GM23338 (cell line): ENCODE results near the gene NDUFAF8.

- PRO-cap, result no peak
- RAMPAGE, long total RNA, result no peak
These were observed 9.6 kb upstream of the BAIAP2 start for GRCh38 chr17:81025267-81025791.

- PRO-cap, result no peak
- RAMPAGE, long total RNA, result no peak
These were observed 864 bp downstream of the BAIAP2 start for GRCh38 chr17:81035773-81036257.

DNA sequence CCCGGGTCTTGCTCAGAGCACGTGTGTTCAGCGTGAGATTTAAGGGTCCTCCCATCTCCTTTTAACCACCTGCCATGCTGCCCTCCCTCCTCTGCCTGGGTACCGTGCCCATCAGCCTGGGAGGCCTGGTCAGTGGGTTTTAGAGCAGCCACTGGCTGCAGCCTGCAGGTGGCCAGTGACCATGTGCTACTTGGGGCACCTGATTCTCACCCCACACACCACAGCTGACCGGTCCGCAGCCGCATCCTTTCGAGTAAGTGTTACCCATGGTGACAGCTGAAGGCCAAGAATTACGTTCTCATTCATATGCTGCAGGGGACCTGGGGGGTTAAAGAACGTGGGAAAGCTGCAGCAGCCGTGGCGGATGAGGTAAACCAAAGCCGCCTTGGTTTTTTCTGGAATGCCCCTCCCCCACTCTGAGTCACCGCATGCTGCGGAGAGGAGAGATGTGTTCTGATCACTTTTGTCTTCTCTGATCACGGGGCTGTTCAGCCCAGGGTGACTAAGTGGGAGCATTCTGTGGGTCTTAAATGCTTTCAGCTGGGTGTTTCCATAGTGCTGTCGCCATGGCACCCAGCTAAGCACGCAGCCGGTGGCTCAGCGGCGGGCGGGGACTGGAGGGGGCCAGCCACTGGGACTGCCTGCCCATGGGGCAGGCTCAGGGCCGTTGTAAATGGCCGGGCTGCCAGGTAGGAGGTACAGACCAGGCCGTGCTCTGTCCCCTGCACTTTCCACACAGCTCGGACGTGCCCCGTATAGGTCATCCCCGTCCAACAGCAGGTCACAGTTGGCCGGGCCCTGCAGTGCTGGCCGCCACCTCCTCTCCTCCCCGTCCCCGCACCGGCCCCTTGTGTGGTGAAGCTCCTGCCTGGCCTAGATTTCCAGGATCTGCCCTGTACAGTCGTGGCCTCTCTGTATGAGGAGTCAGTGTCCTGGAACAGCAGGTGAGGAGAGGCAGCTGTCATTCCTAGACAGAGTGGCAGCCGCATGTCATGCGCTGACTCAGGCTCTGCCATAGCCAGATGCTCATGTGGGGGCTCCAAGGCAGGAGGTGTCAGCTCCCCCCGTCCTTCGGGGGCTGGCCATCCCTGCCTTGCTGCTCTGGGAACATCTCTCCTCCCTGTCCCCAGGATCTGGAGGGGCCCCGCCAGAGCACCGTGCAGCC lies 60.0 kb downstream of the BAIAP2 start:
- PRO-cap, result bidirectional peak, plus-strand start at position 202 of the sequence, minus-strand start outside the sequence; bidirectional peak, plus-strand start at position 460 of the sequence, minus-strand start at position 402 of the sequence
- RAMPAGE, long total RNA, result no peak

GRCh38 chr17:81114318-81115158 lies 50.8 kb upstream of the PVALEF start:
- PRO-cap, result no peak
- RAMPAGE, long total RNA, result no peak

DNA sequence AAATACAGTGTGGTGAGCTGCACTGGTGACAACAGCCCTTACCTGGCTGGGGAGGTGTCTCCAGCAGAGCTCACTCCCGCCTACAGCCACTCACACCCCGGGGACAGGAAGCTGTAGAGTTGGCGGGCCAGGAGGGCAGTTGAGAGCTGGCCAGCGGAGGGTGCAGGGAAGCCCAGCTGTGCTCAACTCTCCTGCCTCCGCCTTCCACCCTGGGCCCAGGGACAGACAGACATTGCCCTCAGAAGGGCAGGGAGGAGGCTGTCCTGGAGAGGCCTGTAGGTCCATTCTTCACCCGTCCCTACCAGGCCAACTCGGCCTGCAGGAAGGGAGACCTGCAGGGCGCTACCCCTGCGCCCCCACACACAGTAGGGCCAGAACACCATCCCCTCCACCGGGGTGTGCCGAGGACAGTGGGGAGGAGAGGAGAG lies 48.5 kb upstream of the PVALEF start:
- PRO-cap, result no peak
- RAMPAGE, long total RNA, result no peak

DNA sequence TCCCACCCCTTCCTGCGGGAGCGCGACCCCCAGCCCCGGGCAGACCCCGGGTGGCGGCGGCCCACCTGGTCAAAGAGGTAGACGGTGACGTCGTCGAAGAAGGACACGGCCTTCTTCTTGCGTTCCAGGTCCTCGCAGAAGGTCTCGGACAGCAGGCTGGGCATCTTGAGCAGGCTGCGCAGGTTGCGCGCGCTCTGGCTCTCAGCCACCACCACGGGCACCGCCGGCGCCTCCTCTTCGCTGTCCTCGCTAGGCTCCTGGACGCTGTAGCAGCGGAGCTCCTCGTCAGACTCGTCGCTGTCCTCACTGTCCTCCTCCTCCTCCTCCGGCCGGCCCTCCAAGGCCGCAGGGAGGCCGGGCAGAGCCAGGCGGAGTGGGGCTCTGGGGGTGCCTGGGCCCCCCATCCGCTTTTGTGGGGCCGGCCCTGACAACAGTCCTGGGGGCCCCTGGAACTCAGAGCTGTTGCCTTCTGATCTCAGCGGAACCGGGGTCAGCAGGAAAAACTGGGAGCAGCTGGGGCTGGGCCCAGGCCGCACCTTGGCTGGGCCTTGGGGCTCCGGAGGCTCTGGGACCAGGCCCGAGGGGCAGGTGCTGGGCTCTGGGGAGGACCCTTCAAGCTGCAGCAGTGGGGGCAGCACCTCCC lies 45.0 kb upstream of the PVALEF start:
- PRO-cap, result no peak
- RAMPAGE, long total RNA, result no peak

DNA sequence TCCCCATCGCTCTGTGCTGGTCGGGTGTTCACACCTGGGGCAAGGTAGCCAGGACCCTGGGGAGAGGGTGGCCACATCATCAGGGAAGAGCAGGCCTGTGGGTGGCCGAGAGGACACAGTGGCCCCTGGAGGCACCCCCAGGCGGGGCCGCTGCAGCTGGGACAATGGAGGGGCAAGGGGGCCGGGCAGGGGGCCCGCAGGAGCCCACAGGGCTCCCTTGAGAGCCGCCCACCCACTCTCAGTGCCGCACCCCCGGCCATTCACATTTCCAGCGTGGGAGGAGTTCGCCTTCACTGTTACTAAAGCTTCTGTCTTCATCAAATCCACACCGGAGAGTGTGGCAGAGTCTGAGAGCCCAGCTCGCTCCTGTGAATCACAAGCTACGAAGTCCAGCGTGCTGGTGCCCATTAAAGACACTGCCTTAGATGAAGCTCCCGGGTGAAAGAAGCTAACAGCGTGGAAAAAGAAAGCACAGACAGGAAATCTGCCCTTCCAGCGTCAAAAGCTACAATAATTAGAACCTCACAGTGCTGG lies 20.9 kb upstream of the PVALEF start:
- PRO-cap, result no peak
- RAMPAGE, long total RNA, result no peak

DNA sequence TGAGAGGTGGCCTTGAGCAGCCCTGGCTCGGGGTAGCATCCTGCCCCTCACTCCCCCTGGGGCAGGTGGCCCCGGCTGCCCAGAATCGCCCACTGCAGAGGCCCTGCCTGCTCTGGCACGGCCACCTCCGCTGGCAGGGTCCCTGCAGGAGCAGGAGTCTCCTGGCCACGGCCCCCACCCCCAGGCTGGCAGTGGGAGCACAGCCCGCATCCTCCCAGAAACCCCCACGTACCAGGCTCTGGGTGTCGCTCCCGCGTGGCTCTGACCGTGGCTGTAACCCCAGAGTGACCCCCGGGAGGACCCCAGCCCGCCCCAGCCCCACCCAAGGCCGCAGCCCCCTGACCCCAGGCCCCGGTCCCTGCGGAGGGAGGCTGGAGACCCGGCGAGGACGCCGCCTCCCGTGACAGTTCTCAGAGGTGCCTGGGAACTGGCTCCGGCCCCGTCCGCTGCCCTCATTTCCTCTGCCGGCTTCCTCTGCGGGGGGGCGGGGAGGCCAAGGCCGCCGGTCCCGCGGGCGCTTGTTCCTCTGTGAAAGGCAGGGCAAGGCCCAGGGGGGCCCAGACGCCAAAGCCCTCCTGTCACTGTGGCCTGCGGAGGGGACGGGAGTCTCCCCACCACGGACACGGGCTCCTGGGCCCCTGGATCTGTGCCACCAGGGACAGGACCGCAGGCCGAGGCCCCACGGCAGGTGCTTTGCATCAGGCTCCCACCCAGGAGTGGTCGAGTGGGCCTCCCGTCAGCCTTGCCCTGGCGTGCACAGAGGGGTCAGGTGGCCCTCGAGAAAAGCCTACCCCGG lies 5.1 kb upstream of the PVALEF start:
- PRO-cap, result no peak
- RAMPAGE, long total RNA, result no peak

DNA sequence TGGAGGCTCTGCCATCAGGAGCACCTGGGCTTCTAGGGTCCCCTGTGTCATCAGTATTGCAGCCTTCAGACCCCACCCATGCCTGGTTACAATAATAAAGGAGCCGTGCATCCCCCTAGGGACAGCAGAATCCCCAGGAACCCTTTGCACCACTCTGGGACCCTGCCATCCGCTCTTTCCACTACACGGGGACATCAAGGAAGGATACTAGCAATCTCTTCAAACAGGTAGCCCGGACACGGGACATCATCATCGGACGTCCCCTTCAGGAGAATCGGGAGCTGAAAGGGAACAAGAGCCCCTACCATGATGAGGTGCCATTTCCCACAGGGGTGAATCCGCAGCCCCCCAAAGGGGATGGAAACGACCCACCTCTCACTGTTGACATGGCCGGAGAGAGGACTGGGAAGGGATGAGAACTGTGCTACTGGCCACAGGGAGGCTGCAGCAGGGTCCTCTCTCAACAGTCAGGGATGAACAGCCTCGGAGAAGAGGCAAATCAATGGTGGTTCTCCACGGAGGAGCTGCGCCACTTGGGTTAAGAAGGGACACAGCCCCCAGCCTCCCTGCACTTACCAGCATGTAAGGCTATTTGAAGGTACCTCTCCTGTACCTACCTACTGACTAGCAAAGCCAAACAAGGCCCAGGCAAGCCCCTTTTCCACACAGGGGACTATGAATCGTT lies 1.5 kb downstream of the TEPSIN start:
- PRO-cap, result no peak
- RAMPAGE, long total RNA, result no peak

- PRO-cap, result bidirectional peak, plus-strand start at chr17:81239364, minus-strand start at chr17:81239055; unidirectional peak, minus-strand start at chr17:81239876; unidirectional peak, minus-strand start at chr17:81239991; unidirectional peak, minus-strand start at chr17:81240067
- RAMPAGE, long total RNA, result no peak
These were observed at the start of gene NDUFAF8 for GRCh38 chr17:81239160-81240497. NDUFAF8 (plus strand) TSS chr17:81239318.

- PRO-cap, result no peak
- RAMPAGE, long total RNA, result no peak
These were observed 7.1 kb downstream of the NDUFAF8 start for GRCh38 chr17:81246125-81246715.

DNA sequence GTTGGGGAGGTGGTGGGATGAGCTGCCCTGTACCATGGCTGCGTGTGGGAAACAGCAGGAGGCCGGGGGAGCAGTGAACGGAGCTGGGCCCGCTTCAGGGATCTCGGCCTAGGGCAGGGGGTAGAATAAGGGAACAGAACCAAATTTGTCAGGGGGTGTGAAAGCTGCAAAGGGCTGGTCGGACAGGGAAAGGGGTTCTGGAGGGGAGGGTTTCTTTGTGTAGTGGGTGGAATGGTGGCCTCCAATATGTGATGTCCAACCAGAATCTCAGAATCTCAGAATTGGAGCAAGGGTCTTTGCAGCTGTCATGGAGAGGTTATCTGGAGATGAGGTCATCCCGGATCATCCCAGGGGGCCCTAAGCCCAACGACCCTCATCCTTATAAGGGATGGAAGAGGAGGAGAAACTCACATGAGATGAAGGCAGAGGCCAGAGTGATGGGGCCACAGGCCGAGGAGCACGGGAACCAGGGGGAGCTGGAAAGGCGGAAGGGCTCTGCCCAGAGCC lies 10.2 kb upstream of the SLC38A10 start:
- PRO-cap, result unidirectional peak, plus-strand start at position 432 of the sequence
- RAMPAGE, long total RNA, result no peak

DNA sequence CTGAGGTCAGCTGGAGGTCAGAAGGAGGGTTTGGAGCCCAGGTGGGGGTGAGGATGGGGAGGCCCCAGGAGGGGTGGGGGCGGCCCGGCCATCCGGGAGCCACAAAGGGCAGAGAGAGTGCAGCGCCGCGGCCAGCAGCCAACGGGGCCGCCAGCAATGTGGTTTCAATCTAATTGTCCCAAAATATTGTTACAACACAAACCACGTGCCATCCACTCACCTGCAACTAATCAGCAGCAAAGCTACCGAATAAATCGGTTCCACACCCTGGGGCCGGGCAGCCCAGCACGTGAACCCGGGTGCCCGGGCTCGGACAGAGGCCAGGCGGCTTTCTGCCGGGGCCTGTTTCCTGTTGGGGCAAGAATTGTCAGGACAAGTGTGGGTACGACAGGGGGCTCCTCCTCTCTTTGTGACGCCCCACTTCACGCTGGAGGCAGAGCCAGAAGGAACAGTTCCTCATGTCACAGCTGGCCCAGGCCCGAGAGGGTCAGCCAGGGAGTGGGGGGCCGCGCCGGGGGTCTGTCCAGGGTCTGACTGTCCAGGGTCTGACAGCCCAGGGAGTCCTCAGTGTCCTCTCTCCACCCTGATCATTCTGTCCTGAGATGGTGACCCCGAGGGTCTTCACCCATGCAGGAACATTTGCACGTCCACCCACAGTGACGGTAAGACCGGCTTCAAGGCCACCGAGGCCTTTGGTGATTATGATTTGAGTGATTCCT lies 28.5 kb upstream of the SLC38A10 start:
- PRO-cap, result no peak
- RAMPAGE, long total RNA, result no peak

DNA sequence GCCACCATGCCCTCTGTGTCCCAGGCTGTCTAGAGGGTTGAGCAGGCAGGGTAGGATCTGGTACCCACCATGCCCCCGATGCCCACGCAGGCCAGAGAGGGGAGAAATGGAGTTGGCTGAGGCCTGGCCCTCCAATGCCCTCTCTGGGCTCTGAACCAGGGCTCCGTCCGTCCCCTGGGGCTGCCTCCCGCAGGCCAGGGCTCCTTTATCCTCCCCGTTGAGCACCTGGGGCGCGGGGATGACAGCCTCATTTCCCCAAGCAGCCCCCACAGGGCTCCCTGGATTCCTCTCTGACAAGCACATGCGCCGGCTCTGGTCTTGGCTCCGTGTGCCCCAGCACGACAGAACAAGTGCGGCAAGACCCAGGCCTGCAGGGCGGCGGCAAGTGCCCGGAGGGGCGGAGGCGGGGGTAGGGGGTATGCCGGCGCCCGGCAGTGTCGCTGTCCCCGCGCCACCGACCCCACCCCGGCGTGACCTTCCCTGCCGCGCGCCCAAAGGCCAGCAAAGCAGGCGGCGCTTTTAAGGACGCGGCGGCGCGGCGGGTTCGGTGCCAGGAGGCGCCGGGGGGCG lies 8.9 kb upstream of the BAHCC1 start:
- PRO-cap, result no peak
- RAMPAGE, long total RNA, result no peak

- PRO-cap, result bidirectional peak, plus-strand start at chr17:81397431, minus-strand start at chr17:81397349
- RAMPAGE, long total RNA, result no peak
These were observed 2.1 kb downstream of the BAHCC1 start for GRCh38 chr17:81397386-81397644.

GRCh38 chr17:81417295-81418269 lies 22.3 kb downstream of the BAHCC1 start:
- PRO-cap, result no peak
- RAMPAGE, long total RNA, result no peak

DNA sequence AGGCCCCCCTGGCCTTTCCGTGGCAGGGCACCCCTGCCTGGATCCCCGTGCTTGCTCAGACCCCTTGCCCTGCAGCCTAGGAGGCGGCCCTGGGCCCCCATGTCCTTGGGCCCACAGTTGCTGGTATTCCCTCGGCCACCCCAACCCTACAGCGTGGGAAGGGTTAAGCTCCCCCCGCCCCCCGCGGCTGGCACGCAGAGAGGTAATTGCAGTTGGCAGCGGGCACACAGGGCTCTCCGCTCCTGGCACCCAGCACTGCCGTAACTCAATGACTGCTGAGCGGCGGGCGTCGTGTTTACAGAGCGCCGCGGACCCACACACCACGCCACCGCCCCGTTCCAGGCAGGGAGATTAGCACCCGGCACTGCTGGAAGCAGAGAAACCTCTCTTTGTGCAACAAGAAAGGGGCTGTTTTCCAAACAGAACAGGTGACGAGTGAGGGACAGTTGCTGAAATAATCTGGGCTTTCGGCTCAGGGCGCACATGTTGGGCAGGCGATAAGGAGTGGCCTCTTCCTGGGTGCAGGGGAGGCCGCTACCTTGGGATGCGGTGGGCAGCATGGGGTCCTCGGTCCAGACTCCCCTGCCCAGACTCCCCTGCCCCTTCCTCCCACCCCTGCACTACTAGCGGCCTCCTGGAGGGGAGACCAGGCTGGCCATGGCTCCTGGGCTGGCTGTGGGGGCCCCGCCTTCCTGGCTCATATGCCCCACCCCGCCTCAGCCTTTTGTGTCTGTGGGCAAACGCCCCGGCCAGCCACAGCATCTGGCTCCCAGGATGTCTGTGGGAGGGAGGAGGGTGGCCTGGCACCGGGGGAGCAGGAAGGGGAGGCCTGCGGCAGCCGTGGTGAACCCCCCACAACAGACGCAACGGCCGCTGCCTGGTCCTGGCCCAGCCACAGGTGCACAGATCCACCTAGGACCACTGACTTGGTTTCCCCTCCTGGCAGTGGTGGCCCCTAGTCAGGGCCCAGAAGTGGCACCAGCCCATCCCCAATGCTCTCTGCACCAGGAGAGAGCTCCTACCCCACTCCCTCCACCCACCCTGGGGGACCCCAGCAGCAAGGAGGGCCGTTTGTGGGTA lies 32.6 kb downstream of the BAHCC1 start:
- PRO-cap, result no peak
- RAMPAGE, long total RNA, result no peak

- PRO-cap, result no peak
- RAMPAGE, long total RNA, result no peak
These were observed 33.7 kb downstream of the BAHCC1 start for GRCh38 chr17:81428635-81429592.

DNA sequence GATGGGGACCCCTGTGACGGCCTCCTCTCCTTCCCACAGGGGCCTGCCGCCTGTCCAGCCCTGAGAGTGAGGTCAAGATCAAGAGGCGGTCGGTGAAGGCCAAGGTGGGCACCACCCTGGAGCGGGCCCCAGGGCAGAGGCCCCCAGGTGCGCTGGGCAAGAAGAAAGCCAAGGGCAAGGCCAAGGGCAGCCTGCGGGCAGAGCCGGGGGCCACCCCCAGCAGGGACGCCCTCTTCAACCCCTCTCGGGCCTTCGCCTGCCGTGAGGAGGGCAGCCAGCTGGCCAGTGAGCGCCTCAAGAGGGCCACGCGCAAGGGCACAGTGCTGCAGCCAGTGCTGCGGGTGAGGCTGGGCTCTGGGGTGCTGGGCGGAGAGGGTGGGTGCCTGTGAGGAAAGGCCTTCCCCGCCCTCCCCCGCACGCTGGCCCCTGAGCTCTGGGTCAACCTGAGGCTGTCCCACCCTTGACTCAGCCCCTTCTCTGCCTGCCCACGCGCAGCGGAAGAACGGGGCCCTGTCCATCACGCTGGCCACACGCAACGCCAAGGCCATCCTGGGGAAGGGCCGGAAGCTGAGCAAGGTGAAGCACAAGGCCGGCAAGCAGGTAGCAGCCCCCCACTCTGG lies 54.4 kb downstream of the ACTG1 start:
- PRO-cap, result no peak
- RAMPAGE, long total RNA, result no peak

- PRO-cap, result no peak
- RAMPAGE, long total RNA, result no peak
These were observed 47.8 kb downstream of the ACTG1 start for GRCh38 chr17:81464447-81465541.